ENCODE measurements around the genes RPS27L, RAB8B and SNX1.

DNA sequence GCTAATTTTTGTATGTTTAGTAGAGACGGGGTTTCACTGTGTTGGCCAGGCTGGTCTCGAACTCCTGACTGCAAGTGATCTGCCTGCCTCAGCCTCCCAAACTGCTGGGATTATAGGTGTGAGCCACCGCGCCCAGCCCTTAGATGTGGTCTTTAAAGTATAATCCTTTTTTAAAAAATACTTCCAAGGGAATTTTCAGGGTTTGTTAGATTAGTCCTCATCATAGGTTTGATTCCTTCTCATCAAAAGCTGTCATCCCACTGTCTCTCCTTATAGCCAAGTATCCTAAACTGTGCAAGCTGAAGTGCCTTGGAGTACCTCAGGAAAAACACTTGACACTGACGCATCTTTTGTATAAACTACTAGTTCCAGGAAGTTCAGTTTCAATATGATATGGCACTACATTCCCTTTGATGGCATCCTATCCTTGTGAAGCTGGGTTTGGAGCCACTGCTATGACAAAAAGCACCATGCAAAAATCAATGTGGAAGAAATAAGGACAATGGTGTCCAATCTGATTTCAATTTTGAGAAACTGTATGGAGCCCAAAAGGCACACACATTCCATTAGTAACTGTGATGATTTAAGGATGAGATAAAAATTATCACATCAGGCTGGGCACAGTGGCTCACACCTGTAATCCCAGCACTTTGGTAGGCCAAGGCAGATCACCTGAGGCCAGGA is 5.7 kb downstream of the RPS27L start:
- PRO-cap = no peak

DNA sequence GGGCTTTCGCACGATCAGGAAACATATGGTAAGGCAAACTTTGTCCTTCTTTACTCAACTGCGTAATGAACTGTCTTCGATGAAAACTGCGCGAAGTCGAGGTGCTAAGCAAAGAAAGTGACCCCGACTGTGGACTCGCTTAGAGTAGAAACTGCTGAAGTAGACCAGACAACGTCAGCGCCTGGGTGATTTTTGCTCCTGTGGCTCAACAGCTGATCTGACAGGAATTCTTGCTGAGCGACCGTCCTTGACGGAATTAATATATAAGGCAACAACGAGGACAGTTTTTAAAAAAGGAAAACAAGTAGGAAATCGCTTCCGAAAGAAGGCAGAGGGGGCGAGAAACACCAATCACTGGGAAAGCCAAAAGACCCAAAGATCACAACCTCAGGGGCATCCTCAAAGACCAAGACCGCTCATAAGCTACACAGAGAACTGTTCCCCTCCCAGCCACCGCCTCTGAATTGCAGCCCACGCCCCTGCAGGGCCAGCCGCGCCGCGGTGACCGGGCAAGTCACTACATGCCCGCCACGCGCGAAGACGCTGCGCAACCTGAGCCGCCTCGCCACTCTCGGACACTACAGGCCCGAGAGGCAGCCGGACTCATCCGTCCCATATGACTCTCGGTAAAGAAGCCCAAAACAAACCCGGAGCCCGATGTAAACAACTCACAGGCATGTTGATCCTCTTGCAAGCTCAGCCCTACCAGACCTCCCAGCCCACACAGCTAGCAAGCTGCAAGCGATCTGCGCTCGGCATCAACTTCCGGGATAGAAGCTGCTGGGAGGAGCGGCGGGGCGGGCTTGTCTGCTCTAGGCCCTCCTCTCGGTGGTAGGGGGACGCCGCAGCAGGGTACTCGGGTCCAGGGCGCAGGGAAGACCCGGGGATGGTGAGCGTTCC is at the start of gene RPS27L:
TSS of gene RPS27L (minus strand) at position 750 of the 900 bp plus-strand sequence.
- PRO-cap = bidirectional peak, plus-strand start at position 517 of the sequence, minus-strand start at position 461 of the sequence; bidirectional peak, plus-strand start at position 850 of the sequence, minus-strand start at position 748 of the sequence

DNA sequence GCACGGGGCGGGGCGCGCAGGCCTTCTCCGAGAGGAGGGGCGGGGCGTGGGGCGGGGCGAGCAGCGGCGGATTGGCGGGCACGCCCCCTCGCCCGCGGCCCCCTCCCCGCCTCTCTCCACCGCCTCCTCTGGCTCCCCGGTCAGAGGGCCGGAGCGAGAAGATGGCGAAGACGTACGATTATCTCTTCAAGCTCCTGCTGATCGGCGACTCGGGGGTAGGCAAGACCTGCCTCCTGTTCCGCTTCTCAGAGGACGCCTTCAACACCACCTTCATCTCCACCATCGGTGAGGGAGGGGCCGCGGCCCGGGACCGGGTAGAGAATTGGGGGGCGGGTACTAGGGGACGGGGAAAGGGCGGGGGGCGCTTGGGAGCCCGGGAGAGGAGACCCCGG is at the start of gene RAB8B:
TSS of gene RAB8B (plus strand) at position 143 of the 392 bp plus-strand sequence.
- PRO-cap = bidirectional peak, plus-strand start at position 143 of the sequence, minus-strand start outside the sequence

- PRO-cap = no peak
Measured at GRCh38 chr15:63212364-63213182, 23.2 kb downstream of the RAB8B start.

GRCh38 chr15:63322371-63322999 is 45.1 kb downstream of the APH1B start:
- PRO-cap = no peak

DNA sequence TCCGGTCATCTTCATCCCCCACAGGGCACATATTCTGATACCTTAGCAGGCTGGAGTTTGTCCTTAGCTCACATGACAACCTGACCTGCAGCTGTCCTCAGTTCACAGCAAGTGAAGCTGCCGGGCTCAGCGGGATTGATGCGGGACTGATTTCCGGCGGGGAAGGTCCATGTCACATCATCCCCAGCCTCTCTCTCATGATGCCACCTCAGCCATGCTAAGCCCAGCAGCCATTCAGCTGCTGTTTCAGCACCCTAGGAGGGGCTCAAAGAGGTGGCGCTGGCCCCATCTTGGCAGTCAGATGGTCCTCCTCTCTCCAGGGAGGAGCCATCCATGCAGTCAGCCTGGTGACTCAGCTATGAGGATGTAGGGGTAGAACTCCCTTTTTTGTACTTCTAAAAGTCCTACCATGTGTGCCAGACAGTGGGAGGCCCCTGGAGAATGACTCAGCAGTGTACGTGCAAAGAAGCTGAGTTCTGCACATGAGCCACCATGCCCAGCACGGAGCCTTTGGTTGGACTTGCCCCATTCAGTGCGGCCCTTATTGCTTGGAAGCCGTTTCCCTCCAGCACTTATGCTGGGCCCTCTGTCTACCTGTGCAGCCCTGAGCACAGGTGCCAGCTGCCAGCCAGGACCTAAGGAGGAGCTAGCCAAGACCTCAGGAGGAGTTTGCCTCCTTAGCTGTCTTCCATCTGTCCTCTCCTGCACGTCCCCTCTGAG is 9.4 kb downstream of the CA12 start:
- PRO-cap = no peak

GRCh38 chr15:63390587-63391221 is 9.1 kb upstream of the CA12 start:
- PRO-cap = no peak

DNA sequence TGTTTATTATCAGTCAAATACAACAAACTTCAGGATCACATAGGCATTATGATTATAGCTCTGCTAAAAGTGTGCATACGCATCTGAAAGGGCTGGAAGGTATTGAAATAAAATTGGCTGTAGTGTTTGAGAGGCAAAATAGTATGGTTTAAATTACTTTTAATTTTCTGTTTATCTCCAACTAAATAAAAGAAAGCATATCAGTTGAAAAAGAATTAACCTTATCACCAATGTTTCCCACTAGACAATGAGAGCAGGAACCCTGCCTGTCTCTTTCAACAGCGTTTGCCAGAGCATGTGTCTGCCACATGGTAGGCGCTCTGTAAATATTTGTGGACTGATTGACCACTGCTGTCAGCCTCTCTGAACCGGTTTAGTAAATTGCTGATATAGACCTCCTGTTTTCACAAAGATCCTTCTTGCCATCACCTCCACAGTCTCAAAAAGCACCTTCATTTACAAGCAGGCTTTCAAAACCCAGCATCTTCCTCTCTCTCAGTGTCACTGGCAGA is 38.1 kb upstream of the USP3 start:
- PRO-cap = no peak

- PRO-cap = no peak
Measured at GRCh38 chr15:63480422-63480721, 24.0 kb upstream of the USP3 start.

DNA sequence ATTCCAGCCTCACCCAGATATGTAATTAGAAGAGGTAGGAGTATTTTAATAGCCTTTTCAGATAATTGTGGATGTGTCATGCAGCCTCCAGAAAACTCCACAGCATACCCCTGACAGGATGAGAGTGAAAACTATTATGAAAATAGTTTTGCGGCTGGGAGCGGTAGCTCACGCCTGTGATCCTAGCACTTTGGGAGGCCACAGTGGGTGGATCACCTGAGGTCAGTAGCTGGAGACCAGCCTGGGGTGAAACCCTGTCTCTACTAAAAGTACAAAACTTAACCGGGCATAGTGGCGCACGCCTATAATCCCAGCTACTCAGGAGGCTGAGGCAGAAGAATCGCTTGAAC is 21.4 kb upstream of the USP3 start:
- PRO-cap = no peak

DNA sequence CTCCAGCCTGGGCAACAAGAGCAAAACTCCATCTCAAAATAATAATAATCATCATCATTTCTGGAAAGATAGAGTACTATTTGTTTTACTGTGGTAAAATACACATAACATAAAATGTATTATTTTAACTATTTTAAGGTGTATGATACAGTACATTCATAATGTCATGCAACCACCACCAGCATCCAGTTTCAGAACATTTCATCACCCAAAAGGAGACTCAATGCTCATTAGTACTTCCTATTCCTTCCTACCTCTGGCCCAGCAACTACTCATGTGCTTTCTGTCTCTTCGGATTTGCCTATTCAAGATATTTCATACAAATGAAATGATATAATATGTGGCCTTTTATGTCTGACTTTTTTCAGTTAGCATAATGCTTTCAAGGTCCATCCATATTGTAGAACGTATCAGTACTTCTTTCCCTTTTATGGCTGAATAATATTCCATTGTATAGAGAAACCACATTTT is 18.0 kb upstream of the USP3 start:
- PRO-cap = no peak

GRCh38 chr15:63600642-63601486 is 3.7 kb downstream of the FBXL22 start:
- PRO-cap = bidirectional peak, plus-strand start at chr15:63600955, minus-strand start at chr15:63600742; bidirectional peak, plus-strand start at chr15:63601298, minus-strand start at chr15:63601302

- PRO-cap = no peak
Measured at GRCh38 chr15:63605822-63606206, 8.6 kb downstream of the FBXL22 start.

DNA sequence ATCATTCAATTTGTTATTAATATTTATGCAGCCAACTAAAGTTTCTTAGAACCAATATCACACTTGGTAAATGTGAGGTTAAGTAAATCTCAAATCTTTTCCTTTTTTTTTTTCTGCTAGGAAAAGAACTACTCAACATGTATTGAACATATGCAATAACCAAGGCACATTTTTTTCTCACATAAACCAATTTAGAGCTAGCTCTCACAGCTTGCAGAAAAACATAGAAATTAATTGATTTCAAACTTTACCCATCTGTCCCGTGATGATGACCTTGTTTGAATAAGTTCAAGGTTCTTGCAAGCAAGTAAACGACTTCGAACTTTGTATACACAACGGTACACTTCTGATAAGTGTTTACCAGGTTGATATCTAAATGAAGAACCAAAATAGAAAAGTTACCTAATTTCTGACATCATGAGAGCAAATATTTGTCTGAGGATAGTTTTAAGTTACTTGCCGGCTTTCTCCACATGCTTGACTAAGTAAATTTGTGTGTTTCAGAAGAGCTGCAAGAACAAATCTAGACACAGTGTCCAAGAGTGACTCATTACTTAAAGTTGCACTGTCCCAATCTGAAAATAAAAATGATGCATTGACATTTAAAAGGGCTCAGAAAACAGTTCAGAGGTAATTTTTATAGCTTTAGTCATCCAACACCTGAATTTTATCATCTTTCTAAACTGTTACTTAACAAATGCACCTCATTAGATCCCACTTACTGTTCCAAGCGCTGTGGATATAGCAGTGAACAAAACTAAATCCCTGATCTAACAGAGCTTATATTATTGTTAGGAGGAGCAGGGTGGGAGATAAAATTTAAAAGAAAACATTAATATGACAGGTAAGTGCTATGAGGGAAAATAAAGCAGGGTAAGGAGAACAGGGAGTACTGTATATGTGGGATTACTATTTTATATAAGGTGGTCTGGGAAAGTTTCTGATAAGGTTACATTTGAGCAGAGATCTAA is 115.1 kb downstream of the HERC1 start:
- PRO-cap = no peak

DNA sequence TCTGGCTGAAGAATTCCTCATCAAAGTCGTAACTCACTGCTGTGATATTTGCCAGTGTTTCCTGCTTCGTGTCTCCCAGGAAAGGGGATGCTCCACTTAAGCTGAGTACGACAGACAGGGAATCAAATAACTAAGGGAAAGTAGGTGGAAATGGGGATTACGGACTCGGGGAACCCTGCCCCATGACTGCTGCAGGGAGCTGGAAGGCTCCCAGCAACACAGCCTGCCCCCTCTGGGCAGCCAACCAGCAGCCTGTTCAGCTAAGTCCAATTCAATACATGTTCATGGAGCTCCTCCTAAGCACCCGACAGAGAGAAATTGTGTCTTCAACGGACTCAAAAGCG is 92.2 kb upstream of the HERC1 start:
- PRO-cap = no peak

GRCh38 chr15:63951076-63951669 is 95.1 kb downstream of the DAPK2 start:
- PRO-cap = no peak

- PRO-cap = no peak
Measured at GRCh38 chr15:64039799-64040311, 6.4 kb downstream of the DAPK2 start.

GRCh38 chr15:64095621-64096229 is at the start of gene SNX1:
SNX1 (plus strand) TSS chr15:64095982.
- PRO-cap = bidirectional peak, plus-strand start at chr15:64095993, minus-strand start at chr15:64095824

DNA sequence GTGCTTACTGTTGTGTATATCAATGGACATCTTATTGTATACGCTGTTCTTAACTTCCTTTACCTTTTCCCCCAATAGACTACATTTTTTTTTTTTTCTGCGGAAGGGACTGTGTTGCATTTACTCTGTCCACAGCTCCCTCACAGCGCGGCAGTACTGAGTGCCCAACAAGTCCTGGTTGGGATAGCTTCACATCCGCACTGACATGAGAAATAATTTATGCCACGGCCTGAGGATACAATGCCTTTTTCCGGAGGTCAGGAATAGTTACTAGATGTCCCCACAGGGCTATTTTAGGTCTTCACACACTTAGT is 773 bp upstream of the PPIB start:
- PRO-cap = no peak

DNA sequence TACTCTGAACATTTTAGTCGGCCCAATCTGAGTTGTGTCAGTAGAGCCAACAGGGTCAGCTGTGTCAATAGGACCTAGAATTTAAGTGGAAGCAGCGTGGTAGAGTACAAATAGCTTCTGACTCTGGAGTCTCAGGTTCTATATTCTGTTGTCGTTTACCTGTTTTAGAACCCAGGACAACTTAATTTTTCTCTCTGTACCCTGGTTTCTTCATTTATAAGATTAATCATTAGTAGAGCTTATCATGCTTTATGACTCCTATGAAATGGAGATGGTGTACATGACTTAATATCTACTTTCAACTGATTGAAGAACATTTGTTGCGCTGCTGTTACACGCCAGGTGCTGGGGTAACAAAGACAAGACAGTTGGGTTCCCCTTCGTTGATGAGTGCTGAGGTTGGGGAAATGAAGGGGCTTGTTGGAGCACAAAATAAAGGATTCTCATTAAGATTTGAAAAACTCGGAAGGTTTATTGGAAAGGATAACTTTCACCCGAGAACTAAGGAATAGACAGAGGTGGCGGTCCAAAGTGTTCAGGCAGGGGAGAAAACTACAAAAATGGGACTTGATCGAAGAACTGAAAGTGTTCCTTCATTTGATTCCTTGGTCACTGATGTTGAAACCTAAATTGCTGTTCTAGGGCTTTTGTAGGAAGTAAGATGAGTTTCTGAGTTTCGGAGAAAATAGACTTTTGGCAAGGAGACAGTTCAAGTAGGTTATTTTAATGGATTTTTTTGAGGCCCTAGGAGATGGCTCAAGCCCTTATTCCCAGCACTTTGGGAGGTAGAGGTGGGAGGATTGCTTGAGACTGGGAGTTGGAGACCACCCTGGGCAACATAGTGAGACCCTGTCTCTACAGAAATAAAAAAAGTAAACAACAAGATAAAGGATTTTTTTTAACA is 1.2 kb downstream of the TRIP4 start:
- PRO-cap = no peak

Data from Calu3 (cell line).